H4 (cell line): ENCODE results near the genes THSD7A, AGMO, CRPPA, BZW2 and TSPAN13.

GRCh38 chr7:8140704-8141704 lies 121.0 kb downstream of the ICA1 start:
- RAMPAGE, long total RNA: no peak

DNA sequence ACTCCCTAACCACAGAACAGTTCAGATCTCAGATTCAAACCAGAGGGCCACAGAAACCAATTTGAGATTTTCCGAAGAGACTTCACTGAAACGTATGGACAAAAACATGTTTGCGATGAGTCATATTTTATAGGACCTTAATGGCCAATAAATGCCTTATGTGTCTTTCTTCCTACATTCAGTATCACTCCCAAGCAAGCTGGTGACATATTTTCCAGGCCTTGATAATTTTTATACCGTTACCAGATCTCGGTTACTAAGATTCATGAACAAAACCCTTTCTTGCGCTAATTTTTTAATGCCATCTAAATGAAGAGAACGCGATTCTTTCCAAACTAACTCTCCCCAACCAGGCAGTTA lies 1.1 kb downstream of the ICA1 start:
- RAMPAGE, long total RNA: no peak

GRCh38 chr7:8261256-8261733 lies 672 bp downstream of the ICA1 start:
- RAMPAGE, long total RNA: no peak

GRCh38 chr7:9738270-9738489 lies 1201.8 kb downstream of the NDUFA4 start:
- RAMPAGE, long total RNA: no peak

- RAMPAGE, long total RNA: no peak
These were observed 397.5 kb downstream of the PHF14 start for GRCh38 chr7:11371057-11371783.

DNA sequence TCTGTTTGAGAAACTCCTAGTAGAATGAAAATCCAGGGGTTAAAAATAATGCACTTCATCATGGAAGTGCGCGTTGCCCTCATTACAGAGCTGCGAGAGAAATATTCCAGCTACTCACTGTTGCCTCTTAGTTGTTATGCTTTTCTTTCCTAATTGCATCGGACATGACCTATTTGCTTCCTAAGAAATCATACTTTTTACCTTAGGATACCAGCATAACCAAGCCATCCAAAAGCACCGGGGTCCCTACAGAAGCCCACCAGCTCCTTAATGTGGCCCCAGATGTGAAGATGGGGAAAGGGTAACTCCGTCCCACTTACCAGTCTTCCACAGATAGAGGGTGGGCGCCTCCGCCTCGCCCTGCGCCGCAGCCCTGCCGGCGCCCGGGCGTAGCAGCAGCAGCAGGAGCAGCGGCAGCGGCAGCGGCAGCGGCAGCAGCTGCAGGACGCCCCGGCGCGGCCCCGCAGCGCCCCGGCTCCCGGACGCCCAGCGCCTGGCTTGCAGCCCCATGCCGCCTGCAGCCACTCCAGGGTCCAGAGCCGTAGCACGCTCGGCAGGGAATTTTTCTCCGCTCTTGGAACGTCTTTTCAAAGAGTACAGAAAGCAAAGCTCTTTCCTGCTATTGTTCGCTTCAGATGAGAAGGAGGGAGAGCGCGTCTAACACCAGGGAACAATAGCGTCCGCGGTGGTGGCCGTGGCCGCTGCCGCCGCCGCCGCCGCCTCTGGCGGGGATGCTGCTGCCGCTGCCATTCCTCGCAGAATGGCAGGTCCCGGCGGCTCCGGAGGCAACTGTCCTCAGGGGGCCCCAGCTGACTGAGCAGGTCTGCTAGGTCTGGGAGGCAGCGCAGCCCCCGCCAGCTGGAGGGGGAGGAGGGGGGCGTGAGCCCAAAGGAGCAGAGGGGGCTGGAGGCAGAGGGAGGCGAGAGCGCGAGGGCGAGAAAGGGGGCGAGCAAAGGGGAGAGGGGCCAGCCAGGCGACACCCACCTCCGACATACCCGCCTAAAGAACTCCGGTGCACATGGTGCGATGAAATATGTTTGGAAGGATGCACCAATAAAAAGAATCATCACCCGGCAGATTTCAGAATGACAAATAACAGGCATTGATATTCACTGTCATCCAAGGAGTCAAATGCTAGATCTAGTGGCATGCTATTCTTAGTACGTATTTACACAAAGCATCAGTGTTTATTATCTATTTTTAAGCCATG lies at the start of gene THSD7A:
Gene THSD7A, minus strand, starts transcription at position 762 of the 1,210 bp plus-strand sequence.
- RAMPAGE, long total RNA: no peak

GRCh38 chr7:12635904-12636267 lies 51.5 kb upstream of the ARL4A start:
- RAMPAGE, long total RNA: no peak

GRCh38 chr7:12689818-12690769 lies 2.7 kb downstream of the ARL4A start:
- RAMPAGE, long total RNA: no peak

GRCh38 chr7:12691625-12692413 lies 4.4 kb downstream of the ARL4A start:
- RAMPAGE, long total RNA: no peak

DNA sequence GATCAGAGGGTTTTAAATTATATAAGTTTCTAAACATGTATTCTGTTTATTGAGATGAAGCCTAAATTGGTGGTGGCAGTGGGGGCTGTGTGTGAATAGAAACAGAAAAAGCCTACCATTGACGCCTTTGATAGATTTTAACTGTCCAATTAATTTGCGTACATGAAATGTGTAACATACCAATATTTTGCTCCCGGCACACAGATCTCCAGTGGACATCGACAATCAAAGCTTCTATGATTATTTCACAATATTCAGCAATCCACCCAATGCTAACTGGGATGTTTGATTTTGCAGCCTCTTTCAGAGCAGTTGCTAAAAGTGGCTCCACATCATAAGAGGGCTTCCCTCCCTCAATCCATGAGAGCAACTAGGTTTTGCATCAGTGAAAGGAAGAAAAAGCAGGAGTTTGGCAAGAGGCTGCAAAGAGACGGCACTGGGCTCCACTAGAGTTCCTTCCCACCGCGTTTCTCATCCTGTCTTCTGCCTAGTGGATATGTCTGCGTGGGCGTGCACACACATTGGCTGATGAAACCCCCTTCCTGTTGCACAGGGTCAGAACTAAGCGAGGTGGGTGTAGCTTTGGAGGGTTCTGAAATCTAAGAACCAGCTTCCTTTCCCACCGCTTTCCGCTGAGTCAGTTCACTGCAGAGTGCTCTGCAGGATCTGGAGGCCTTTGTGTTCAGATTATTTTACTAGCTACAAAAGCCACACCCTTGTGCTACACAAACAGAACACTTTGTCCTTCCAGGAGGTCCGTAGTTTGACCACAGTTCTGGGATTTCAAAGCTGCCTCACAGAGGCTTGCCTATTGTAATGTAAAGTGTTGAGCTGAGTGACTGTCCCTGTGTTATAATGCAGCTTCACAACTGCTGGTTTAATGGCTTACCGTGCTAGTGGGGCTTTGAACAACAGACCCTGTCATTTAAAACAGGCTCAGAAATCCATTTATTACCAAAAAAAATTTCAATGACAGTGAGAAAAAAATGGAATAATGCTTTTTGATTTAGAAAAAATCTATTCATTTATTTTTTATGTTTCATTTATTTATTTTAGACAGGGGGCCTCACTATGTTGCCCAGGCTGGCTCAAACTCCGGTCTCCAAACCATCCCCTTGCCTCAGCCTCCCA lies 28.1 kb downstream of the ARL4A start:
- RAMPAGE, long total RNA: no peak

DNA sequence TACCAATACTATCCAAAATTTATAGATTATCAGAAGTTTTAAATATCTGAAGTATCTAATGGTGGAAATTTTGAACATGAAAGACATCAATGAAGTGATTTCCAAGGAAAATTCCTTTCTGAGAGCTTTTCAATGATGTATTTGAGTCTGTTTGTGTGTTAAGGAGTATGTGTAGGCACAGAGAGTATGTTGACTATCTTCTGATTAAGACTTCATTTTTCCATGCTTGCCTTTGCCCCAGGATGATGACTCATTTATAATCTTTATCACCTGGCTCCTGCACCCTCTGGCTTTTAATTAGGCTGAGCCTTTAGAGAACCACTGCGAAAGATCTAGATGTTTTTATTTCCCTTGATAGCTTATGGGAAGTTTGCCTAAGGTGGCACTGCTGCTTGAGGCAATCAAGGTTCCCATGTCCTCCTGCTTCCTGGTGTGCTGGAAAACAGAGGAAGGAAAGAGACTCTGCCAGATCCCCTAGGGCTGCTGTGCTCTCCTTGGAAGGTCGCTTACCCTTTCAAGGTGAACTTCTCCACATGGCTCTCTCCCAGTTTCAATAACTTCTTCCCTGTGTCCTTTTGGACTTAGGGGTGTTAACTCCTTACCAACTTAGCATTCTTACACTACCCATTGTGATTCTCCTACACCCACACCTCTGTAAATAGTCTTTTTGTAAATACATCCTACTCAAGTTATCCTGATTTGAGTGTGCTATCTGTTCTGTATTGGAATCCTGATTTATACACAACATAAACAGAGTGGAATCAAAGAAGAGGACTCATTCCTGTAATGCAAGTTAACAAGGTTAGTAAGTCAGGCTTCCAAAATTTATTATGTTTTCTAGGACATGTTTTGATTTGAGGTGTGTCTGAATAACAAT lies 114.7 kb downstream of the ARL4A start:
- RAMPAGE, long total RNA: no peak

GRCh38 chr7:12979209-12979692 lies 291.8 kb downstream of the ARL4A start:
- RAMPAGE, long total RNA: no peak

DNA sequence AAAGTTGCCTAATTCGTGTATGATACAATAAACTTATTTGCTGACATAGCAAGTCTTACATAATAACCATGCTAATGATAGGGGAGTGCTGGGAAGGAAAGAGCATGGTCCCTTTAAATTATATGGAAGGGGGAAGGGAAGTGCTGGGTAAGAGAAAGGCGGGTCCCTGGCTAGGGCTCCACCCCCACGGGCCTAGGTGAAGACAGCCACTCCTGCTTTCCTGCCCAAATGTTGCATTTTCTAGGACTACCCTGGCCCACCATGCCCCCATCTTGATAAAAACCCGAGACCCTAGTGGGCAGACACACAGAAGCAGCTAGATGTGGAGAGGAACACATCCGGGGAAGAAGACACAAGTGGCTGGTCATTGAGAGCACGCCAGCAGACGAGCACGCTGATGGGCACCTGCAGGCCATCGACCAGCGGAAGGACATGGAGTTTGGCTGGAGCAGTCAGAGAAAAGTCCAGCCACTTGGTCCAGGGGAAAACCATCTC lies 328.7 kb downstream of the ARL4A start:
- RAMPAGE, long total RNA: no peak

DNA sequence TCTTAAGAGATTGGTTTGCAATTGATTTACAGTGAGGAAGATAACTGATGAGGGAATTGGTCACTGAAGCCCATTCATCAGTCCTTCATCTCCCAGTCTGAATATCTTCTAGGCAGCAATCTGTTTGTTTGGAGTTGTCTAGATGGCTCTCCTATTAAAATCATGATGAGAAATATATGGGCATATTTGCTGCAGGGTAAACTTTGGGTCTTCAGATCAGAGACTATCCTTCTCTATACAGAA lies 473.8 kb downstream of the ARL4A start:
- RAMPAGE, long total RNA: no peak

DNA sequence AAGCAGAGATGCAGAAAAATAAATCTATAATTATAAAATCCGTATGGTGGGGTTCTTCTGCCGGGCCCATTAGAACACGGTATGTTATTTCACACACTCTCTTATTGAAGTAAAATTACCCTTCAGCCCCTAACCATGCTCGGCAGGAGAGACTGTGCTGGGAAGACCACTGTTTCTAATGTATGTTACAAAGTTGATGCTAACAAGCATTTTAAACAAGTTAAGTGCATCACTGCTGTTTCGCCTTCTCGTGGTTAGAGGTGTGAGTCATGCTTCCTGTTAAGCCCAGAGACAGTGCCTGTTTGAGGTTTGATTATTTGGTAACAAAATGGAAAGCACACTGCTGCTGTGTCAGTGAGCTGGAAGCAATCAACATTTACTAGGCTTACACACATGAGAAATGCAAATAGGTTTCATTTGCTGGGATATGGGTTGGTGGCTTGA lies 139.4 kb downstream of the ETV1 start:
- RAMPAGE, long total RNA: no peak

DNA sequence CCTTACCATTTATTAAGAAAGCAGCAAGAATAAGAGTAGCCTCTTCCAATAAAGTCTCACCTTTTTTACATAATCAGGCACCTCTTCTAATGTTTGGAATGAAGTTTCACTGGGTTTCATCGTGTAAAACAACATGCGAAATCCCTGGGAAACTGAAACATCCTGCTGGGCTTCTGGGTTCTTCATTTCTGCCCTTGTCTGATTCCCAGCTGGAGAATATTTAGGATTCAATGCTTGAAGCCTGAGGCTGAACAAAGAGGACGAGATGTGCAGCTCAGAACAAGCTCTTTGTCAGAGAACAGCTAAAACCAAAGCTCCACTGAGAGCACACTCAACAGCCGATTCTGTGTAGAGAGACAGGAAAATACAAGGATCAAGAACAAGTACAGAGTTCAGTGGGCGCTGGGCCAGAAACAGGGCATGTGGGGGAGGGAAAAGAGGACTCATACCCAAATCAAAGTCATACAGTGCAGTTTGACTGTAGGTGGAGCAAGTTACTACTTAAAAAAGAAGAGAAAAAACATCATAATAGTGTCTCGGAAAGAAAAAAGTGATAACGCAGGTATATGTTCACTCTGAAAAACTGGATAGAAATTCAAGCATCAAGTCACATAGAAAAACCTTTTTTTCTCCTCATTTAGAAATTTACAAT lies at the start of gene AGMO:
Gene AGMO, minus strand, starts transcription at position 356 of the 652 bp plus-strand sequence.
- RAMPAGE, long total RNA: no peak

DNA sequence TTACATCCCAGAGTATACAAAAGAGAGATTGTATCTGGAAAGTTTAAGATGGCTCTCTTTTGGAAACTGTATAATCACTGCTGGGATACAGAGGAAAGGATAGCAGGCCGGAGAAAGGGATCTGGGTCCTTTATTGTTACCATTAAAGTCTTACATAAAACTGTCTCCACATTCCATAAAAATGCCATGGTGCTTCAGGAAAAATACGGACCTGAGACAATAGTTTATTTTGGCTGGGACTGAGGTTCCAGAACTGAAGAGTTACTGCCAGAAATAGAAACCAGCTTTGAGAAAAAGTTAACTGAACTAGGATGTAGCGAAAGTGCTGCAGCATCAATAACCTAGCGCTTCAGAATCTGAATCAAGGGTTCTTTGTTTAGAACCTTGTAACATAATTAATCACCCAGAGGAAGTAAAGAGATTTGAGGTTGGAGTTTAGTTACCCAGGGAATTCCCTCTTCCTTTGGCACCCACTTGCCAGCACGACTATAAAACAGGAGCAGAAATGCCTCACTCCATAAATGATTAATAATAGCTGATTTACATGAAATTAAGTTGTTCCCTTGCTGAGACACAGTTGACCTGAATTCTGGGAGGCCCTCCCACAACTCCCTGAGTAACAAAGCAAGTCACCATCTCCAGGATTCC lies 37.9 kb downstream of the MEOX2 start:
- RAMPAGE, long total RNA: no peak

GRCh38 chr7:16421039-16422245 lies at the start of gene CRPPA:
CRPPA (minus strand) TSS chr7:16421538.
- RAMPAGE, long total RNA: no peak

- RAMPAGE, long total RNA: start-site peak on the plus strand at chr7:16646176-16646182, 237 reads
These were observed at the start of gene BZW2 for GRCh38 chr7:16645948-16646831. BZW2 (plus strand) TSS chr7:16646181.

DNA sequence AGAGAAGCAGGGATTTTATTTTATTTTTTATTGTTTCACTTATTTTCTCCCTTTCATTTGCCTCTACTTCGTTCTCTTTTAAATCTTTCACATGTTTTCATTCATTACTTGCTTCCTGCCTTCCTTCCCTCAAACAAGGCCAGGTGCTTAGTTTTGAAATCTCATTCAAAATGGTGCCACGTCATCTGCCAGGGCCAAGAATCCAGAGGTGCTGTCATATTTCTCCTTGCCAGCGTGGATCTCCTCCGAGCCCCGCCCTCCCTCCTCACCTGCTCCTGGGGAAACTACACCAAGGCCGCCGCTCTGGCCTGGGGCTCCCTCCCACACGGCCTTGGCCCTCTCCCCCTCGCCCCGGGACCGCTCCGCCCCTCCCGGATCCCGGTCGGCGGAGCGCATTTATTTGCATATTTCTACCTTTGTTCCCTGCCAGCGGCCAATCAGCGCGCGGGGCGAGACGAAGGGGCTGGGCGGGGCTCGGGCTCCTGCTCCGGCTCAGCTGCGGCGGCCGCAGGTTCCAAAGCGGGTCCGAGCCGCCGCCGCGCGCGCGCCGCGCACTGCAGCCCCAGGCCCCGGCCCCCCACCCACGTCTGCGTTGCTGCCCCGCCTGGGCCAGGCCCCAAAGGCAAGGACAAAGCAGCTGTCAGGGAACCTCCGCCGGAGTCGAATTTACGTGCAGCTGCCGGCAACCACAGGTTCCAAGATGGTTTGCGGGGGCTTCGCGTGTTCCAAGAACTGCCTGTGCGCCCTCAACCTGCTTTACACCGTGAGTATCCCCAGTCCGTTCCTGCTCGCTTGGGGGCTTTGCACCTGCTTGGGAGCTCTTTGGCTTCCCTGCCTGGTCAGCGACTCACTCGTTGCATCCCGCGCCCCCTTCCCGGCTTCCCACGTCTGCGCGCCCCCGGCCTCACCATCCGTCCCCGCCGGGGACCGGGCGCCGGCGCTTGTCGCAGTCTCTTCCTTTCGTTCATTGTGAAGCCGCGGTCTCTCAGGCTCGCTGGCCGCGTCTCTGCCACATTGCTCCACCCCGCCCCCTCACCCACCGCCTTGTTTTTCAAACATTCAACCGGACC lies at the start of gene TSPAN13:
Gene TSPAN13, plus strand, starts transcription at position 488 of the 1,070 bp plus-strand sequence.
- RAMPAGE, long total RNA: no peak